Sternocleidomastoid (tissue), 1 donor: ENCODE data around the genes BORCS8 and NR2C2AP.

DNA sequence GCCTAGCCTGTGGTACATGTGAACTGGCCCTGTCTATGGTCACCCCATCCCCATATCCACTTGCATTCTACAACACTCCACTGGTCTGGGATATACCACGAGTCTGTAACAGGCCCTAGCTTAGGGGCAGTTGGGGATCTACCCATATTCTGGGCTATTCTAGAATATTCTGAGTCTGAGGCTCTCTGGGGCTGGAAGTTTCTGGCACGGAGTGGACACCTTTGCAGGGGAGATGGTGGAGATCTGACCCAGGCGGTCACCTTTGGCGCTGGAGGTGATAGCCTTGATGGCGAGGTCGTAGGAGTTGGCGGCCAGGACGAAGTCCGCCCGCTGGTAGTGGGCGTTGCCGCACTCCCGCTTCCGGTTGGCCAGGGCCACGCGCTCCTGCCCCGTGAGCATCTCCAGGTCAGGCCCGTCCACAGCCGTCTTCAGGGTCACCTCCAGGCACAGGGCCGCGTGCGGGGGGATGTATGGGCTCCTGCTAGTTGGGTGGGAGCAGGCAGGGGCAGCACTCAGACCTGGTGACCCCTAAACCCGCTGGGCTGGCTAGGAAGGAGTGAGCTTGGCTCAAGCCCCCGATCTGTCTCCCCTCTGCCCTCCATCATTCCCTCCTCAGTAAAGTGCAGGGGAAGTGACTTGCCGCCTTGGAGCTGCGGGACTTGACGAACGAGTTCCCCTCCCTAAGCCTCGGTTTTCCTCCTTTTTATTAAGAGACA lies 5.3 kb downstream of the FKBP8 start:
- PRO-cap = no peak

DNA sequence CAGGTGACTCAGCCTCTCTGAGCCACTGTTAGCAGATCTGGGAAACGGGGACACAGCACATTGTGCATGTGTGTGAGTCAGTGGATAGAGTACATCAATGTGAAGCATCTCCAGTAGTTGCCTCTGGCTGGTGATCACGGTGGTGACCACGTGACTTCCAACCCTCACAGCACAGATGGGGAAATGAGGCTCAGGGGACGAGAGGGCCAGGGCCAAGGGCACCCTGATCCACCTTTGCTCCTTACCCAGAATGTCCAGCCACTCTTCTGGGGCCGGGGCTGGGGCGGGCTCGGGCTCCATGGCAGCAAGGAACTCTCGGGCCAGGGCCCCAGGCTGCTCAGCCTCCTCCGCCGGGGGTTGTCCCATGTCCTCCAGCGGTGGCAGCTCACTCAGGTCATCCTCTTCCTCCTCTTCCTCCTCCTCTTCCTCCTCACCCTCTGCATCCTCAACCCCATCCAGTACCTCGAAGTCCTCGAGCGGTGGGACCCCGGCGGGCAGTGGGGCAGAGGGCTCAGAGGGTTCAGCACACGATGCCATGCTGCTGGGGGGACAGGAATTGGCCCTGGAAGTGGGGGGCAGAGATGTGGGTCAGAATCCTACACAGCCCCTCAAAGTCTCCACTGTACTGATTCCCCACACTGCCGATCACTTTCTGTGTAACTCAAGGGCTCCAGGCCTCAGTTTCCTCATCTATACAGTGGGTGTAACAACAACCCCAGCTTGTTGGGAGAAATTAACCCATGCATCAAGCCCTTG lies 1.8 kb downstream of the FKBP8 start:
- PRO-cap = no peak

DNA sequence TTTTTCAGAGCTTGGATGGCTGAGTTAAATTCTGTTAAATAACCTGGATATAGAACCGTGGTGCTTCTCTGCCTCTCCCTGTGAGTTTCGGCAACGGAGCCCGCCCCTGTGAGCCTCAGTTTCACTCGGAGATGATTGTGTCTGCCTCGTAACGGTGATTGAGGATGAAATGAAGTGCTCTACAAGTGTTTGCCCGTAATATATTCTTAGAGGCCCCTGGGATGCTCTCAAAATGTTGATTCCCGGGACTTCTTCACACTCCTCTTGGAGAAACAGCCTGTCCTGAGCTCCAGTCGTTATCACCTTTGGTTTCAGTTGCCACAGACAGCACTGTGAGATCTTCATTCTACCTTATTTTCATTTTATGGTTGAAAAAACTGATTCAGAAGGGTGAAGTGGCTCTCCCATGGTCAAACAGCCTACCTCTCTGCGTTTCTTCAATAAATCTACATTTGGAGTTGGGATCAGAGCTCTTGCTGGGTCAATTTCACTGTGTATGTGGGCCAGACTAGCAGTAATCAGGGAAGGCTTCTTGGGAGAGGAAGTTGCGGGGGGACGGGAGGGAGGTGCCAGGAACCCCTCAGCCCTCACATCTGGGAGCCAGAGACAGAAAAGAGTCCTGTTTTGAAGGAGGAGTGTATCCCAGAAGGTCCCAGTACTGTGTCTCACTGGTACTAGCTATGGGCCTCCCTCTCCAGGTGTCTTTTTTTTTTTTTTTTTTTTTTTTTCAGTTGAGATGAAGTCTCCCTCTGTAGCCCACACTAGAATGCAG lies 789 bp downstream of the KXD1 start:
- PRO-cap = no peak

GRCh38 chr19:18607554-18607911 lies 934 bp upstream of the CRLF1 start:
- PRO-cap = no peak

GRCh38 chr19:18645097-18645730 lies 8.4 kb downstream of the KLHL26 start:
- PRO-cap = no peak

- PRO-cap = no peak
Measured at GRCh38 chr19:18765073-18765618, 26.0 kb downstream of the COMP start.

DNA sequence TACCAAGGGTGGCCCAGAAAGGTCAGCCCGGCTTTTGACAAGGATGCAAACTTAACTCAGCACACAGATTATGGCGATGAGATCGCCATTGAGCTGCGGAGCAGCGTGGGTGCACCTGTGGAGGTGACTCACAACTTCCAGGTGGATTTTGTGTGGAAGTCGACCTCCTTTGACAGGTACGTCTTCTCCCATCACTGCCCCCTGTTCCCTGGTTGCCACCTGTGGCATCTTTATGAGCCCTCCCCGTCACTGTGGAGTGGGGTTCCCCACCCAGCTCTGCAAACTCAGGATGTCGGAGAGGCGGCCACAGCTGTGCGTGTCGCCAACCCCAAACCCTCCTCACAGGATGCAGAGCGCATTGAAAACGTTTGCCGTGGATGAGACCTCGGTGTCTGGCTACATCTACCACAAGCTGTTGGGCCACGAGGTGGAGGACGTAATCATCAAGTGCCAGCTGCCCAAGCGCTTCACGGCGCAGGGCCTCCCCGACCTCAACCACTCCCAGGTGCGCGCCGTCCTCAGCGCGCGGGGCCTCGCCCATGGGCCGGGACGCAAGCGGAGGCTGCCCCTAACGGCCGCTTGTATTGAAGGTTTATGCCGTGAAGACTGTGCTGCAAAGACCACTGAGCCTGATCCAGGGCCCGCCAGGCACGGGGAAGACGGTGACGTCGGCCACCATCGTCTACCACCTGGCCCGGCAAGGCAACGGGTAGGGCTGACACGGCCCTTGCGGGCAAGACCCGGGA lies 22.9 kb downstream of the UPF1 start:
- PRO-cap = no peak

DNA sequence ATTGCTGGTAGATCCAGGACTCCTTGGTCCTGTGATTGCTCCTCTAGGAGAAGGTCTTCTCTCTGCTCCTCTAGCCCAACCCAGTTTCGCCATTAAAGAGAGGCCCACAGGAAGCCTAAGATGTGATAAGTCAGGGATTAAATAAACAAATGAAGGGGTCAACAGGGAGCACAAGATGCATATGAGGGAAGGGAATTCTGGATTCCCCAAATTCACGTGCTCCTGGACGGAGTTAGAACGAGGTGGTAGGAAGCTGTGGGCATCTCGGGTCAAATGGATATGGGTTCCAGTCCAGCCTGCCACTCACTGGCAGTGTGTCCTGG lies 637 bp downstream of the DDX49 start:
- PRO-cap = no peak

DNA sequence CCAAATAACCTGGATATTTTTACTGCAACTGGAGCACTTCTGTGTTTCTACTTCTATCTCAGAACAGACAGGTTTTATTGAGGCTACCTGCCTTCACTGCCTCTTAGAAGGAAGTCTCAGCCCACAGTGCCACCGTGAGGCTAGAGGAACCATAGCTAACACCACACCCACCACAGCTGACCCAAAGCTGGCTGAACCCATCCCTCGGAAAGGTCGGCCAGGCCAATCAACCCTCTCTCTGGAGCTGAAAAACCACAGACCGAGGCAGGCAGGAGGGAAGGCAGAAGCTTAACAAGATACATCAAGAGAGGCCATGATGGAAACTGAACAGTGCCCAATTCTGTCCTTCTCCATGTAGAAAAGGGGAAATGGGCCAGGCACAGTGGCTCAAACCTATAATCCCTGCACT lies 6.7 kb downstream of the SUGP2 start:
- PRO-cap = no peak

DNA sequence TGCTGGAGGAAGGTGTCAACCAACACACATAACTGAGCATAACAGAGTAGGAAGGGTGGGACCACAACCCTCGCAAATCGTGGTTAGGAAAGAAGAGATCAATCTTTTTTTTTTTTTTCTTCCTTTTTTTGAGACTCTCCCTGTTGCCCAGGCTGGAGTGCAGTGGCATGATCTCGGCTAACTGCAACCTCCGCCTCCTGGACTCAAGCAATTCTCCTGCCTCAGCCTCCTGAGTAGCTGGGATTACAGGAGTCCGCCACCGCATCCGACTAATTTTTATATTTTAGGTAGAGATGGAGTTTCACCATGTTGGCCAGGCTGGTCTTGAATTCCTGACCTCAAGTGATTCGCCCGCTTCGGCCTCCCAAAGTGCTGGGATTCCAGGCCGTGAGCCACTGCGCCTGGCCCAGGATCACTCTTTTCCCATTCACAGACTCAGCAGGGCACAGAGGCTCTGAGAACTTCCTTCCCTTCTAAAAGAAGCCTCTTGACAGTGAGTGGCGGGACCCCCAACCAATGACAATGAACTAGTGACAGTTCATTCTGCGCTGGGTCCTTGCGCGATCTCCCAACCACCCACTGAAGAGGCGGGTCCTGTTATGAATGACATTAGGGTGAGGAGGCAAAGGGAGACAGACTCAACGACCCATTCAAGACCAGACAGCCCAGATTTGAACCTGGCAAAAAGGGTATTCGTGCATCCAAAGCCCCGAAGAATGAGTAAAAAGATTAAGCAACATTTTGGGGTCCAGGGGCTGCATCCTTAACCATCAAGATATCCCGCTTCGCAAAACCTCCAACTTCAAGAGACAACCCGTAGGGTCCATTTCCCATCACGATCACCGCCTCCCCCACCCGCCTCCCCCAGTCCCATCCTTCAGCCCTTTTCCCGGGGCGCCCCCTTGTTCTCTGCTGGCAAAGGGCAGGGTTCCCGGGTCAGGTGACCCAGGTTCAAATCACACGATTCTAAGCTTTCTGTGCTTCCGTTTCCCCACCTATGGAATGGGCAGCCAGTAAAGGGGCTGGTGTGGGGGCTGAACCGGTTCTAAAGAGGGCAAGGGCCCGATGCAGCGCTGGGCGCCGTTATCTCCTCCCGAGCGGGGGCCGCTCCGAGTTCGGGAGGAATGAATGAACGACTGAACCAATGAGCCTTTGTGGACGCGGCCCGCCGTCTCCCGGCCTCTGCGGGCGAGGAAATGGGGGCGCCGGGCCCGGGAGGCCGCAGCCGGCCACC lies 847 bp downstream of the SUGP2 start:
- PRO-cap = bidirectional peak, plus-strand start at position 635 of the sequence, minus-strand start at position 422 of the sequence

DNA sequence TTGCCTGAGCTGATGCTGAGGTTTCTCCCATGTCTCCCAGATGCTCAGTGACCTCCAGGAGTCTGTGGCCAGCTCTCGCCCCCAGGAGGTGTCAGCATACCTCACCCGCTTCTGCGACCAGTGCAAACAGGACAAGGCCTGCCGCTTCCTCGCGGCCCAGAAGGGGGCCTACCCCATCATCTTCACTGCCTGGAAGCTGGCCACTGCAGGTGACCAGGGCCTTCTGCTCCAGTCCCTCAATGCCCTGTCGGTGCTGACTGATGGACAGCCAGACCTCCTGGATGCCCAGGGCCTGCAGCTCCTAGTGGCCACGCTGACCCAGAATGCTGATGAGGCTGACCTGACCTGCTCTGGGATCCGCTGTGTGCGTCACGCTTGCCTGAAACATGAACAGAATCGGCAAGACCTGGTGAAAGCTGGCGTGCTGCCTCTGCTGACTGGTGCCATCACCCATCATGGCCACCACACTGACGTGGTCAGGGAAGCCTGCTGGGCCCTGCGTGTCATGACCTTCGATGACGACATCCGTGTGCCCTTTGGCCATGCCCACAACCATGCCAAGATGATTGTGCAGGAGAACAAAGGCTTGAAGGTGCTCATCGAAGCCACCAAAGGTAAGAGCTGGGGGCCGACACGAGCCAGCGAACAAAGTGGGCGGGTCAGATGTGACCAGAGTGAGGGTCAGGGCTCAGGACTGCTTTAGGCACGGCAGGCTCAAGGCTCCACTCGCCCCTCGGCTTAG lies 12.0 kb upstream of the SLC25A42 start:
- PRO-cap = no peak

GRCh38 chr19:19060047-19060437 lies 3.8 kb upstream of the SLC25A42 start:
- PRO-cap = no peak

- PRO-cap = bidirectional peak, plus-strand start at chr19:19192268, minus-strand start at chr19:19192130
Measured at GRCh38 chr19:19191690-19192398, at the start of gene BORCS8. BORCS8 (minus strand) TSS chr19:19192152.

GRCh38 chr19:19202393-19202795 lies 820 bp downstream of the NR2C2AP start:
- PRO-cap = no peak

DNA sequence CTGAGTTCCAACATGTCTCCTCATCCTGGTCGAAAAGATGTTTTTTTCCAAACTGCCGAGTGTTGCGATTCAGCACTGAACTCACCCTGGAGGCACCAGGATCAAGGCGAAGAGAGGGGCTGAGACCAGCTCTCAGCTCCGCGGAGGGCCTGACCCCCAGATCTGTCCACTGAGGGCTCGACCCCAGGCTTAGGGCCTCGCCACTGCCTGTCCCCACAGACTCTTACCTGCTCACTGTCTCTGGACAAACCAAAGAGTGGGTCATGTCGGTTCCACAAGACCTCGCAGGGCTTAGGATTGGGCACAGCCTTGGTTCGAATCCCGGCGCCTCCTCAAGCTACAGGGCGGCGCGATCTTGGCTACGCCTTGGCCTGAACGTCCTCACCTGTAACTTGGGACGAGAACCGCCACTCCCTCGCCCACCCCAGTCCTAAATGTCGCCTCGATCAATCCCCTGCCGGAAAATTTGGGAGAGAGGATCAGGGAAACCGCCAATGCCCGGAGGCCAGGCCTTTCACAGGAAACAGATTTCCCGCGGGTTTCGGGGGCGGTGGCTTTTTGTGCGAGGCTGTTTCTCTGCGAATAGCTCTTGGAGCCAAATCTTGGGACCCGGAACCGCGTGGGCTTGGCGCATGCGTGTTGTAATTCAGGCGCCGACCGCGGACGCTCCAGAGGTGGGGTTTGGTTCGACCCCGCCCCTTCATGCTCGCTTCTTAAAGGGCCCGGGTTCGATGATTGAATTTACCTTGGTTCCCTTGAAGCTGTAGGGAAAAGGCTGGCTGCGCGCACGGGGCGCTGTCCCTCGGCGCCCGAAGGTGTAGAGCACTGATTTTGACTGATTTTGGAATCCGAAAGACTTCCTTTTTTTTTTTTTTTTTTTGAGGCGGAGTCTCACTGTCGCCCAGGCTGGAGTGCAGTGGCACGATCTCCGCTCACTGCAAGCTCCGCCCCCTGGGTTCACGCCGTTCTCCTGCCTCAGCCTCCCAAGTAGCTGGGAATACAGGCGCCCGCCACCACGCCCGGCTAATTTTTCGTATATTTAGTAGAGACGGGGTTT lies at the start of gene NR2C2AP:
Gene NR2C2AP, minus strand, starts transcription at position 619 of the 1,057 bp plus-strand sequence.
- PRO-cap = bidirectional peak, plus-strand start at position 766 of the sequence, minus-strand start at position 614 of the sequence

DNA sequence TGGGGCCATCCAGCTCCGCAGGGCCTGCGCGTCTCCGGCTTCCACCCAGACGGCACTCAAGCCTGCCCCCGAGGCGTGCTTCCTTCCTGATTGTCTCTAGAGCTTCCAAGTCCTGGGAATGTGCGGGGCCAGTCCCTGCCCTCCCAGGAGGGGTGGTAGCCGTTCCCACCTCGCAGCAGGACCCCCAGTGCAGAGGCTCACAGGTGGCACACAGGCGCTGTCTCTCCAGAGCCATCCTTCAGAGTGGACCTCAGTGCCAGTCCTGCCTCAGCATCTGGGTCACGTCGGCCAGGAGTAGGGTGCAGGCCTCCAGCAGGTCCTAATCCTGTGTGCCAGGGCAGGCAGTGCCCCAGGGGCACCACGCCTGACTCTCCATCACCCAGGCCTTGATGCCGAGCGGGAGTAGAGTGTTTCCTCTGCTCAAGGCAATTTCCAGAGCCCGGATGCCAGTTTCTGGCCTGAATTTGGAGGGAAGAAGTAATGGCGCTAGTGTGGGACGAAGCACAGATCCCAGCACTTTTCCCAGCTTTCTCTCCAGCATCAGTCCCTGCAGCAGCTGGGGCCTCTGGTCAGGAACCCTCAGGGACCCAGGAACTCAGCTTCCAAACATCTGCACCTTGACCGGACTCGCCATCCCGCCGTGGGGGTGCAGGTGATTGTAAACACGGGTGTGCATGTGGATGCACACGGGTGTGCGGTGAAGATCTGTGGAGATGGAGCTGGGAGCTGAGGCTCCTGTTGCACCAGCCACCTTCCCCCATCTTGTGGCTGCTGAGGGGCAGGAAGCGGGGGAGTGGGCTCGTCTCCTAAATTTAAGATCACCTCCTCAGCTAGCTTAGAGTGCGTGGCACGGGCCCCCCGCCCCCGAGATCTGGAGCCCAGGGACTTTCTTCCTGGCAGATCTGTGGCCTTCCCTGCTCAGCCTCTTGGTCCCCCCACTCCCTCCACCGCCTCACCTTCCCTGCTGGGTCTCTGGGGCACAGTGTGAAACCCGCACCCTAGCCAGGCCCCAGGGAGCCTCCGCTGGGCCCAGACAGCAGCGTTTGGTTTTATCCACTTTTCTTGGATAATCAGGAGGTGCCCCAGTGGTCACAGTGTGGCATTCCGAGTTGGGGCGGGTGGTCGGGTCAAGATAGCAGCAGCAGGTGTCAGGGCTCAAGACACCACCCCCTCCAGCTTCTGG lies 35.6 kb downstream of the MAU2 start:
- PRO-cap = no peak

DNA sequence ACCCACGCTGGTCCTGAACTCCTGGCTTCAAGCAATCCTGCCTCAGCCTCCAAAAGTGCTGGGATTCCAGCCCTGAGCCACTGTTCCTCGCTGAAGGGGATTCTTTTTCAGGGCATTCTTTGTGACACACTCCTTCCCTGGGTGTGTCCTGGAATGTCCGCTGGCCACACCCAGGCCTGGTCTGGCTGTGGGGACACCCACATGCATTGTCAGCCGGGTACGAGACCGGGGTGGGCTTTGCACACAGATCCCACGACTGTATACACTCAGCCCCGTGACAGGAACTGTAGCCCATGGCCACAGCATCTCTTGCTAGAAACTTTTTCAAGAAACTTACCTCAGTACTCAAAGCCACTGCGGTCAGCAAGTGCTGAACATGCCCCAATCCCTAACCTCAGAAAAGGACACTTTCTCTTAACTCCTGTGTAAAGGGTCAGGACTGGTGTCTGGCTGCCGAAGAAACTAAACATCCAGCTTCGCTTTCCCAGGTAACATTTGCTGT lies 34.3 kb upstream of the GATAD2A start:
- PRO-cap = no peak

GRCh38 chr19:19386462-19386988 lies 18.9 kb upstream of the GATAD2A start:
- PRO-cap = no peak

DNA sequence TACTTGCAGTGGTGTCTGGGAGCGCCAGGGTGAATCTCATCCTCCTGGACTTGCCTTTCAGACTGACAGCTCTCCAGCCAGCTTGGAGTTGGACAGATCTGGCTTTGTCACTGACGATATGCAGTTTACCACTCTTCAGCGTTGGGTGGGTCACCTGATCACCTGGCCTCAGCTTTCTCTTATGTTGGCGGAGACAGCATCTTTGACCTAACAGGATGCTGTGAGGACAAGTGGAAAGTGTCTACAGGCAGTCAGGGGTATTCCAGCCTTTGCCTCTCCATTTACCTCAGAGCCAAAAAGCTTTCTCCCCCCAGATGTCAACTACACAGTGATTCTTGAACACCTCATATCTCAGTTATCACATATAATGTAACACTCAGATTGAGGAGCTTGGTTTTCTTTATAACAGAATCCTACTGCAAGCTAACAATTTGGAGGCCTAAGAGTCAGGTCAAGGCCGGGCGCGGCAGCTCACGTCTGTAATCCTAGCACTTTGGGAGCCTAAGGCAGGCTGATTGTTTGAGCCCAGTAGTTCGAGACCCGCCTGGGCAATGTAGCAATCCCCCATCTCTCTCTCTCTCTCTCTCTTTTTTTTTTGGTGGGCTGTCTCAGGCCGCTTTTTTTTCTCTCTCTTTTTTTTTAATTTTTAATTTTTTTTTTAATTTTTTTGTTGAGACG lies 6.2 kb downstream of the GATAD2A start:
- PRO-cap = no peak

GRCh38 chr19:19493779-19494491 lies 21.4 kb downstream of the TSSK6 start:
- PRO-cap = no peak